ENCODE measurements around the gene OR1L1.

DNA sequence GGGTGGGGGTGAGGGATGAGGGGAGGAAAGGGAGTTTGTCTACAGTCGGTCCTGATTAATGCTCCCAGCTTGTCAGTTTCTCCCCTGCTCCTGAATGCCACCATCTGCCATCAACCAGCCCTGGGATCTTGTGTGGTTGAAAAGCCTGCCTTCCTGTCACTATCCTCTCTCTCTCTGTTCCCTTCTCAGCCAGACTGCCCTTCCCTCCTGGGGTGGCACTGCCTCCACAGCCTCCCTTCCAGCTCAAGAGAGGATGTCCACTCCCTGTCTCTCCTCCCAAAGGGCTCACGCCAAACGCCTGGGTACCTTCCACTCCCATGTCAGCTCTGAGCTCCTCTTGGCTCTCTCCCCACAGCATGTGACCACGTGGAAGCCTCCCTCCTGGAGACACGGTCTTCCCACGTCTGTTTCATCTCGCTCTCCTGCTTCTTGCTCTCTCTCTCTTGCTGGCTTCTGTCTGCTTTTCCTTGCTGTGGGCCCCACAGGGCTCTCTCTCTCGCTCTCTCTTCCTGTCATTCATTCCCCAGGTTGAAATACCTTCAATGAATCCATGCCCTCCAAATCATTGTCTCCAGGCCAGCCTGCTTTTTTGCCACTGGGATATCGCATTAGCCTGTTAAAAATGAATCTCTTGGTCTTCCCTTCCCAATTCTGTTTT, 186.2 kb downstream of the DAB2IP start:
- PRO-cap, 2 experiments, result no peak in any of the 2 experiments

GRCh38 chr9:121884686-121884896, 208.5 kb downstream of the TTLL11 start:
- PRO-cap, 2 experiments, result no peak in any of the 2 experiments

DNA sequence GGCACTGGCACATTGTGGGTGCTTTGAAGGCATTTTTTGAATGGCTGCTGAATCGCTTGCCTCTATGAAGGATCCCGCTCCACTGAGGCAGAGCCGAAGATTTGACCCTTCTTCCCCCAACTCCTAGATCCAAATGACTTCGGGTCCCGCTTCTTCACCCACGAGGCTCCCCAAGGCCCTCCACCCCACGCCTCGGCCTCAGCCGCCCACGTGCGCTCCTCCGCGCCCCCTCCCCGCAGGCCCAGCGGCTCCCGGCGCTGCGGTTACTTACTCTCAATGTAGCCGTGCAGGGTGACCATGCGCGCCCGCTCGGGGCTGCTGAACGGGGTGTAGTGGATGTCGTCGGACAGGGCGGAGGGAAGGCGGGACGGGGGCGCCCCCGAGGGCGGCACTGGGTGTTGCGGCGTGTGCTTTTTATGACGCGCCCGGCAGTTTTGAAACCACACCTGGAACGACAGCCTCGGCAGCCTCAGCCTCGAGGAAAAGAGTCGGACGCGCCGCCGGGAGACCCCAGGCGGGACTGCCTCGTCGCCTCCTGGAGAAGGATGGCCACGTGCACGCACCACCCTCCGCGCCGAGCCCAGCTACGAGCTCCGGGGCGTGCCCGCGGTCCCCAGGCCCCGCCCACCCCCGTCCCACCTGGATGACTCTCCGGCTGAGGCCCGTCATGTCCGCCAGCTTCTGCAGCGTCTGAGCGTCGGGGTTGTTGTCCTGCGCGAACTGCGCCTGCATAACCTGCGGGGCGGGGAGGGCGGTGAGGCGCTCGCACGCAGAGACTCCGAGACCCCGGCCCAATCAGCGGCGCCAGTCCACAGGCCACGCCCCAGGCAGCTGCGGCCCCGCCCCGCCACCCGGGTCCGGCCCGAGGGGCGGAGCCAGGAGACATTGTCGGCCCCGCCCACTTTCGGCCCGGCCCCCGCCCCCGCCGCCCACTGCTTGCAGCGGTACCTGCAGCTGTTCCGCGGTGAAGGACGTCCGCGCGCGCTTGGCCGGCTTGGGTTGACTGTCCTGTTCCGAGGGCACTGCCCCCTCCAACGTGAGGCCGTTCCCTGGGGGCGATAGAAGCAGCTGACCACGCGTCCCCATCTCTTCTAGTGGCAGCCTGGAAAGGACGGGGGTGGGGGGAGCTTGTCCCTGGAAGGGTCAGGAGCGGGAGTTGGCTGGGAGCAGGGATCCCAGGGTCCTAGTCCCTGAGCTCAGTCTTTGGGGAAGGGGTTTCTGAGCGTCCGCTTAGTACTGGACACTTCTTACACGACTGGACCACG, 15.0 kb downstream of the LHX6 start:
- PRO-cap, 2 experiments, result peak in 2 of 2 experiments; most common minus-strand start position 722 of the sequence (in 2)

DNA sequence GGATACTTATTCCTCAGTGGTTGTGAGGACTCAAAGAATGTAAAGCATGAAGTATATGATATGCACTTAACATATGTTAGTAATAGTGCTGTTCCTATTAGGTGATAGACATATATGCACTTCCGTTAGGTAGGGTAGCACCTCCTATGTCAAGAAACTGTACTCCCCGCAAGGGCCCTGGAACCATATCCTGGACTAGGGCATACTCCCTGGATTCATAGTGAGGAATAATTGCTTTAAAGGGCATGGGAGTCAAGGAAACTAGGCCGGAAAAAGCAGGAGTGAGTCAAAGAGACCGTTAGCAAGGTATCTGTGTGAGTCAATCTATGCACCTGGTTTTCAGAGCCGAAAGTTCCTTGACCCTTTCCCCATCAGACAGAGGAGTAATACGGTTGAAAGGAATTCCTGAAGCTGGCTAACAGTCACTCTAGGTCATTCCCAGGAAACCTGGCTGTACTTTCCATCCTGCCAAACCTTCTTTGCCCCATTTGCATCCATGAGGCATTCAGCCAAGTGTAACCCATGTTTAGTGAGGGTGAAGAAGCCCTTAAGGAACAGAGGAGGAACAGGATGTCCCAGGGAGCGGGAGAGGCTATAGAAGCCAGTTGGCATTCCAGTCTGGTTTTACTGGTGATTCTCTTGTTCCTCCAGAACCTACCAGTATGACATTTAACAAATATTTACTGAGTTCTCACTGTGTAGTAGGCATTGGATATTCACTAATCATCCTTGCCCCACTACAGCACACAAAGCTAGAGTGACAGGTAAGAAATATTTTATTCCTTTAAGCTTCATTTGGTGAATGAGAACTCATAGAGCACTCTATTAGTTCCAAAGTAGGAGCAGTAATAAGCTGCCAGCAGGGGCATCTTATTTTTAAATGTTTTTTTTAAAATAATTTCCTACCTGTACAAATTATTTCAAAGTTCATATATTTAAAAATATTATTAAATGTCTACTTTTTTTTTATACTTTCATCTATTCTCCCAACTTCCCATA, 16.1 kb downstream of the RBM18 start:
- PRO-cap, 2 experiments, result no peak in any of the 2 experiments

DNA sequence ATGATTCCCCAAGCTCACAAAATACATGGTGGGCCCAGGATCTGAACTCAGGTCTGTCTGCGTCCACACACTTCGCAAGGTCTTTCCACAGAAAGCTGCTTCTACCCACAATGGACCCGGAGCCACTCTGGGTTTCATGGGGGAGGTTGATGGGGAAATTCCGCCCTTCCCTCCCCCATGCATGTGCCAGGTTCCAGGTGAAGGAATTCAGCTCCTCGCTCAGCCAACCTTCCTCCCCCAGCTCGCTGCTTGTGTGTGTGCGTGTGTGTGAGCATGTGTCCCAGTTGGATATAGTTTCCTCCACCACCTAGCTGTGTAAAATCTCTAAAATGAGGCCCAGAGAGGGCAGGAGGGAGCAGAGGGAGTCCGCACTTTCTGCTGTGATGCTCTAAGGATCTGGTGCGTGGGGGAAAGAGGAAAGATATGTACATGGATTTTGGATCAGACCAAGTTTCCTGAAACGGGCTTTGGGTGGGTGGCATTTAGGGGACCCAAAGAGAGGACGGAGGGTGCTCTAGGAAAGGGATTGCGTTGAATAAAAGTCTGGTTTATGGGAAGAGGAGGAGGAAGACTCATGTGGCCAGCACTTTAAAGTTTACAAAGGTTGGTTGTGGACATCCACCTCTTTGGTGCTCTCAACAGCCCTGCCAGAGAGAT, 1.1 kb downstream of the PTGS1 start:
- PRO-cap, 2 experiments, result no peak in any of the 2 experiments

DNA sequence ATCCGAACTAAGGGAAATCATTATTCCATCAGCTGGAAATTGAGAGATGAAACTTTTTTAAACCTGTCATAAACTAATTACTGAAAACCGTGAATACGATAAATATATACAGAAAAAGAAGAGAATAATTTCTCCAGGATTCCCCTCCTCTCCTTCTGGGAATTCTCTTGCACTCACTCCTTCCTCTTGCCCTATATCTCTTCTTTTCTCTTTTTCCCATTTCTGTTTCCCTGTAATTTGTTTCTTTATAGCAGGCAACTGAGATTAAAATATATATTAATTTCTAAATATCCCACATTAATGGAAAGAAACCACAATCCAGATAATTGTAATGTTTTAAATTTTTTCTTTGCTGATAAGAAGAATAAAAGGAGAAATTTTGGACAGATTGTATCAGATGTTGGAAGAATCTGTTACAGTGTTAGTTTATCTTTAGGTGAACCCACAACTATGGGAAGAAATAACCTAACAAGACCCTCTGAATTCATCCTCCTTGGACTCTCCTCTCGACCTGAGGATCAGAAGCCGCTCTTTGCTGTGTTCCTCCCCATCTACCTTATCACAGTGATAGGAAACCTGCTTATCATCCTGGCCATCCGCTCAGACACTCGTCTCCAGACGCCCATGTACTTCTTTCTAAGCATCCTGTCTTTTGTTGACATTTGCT, at the start of gene OR1L1:
OR1L1 (plus strand) TSS at position 451 of the 667 bp plus-strand sequence.
- PRO-cap, 2 experiments, result no peak in any of the 2 experiments

GRCh38 chr9:122930472-122930971, 790 bp downstream of the ZBTB26 start:
- PRO-cap, 2 experiments, result no peak in any of the 2 experiments

GRCh38 chr9:122959911-122960280, 19.1 kb downstream of the RABGAP1 start:
- PRO-cap, 2 experiments, result no peak in any of the 2 experiments

DNA sequence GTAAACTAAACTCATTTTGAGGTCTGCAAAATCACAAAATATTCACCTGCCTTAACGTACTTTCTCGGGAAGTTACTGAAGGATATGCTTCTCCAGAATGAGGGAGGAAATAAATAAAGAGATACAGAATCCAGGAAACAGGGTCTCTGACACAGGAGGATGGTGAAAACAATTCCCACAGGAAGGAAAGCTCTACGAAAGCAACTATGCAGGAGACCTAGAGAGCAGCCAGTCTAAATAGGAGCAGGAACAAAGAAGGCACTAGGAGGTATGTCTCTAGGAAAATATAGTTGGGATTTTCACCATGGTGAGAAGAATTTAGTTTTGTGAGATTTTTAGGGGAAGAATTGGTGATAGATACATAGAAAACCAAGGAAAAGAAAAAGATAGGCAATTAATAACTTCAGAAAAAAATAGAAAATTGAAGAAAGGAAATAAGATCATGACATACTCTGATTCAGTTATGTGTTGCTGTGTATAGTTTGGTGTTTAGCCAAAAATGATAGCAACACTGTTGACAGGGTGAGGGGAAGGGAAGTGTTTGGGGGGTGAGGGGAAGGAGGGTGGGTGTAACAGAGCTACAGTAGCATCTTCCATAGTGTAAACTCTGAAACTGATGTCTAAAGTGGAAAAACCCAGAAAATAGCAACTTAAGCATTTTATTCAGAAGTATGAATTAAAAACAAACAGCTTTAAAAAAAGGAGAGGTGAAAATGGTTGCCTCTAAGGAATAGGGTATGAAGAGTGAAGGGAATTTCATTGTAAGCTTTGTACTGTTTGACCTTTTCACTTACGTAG, 9.8 kb downstream of the GPR21 start:
- PRO-cap, 2 experiments, result no peak in any of the 2 experiments

GRCh38 chr9:123069984-123070672, 36.7 kb downstream of the GPR21 start:
- PRO-cap, 2 experiments, result no peak in any of the 2 experiments

DNA sequence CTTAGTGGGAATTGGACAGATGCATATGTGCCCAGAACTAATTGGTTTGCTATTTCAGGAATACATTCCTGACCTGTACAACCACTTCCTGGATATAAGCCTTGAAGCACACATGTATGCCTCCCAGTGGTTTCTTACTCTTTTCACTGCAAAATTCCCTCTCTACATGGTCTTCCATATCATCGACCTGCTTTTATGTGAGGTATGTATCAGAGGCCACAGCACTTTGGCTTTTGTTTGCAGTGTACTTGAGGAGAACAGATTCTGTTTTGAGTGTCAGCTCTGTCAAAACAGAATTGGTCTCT, 40.7 kb downstream of the GPR21 start:
- PRO-cap, 2 experiments, result no peak in any of the 2 experiments

GRCh38 chr9:123225101-123225717, 43.2 kb downstream of the STRBP start:
- PRO-cap, 2 experiments, result no peak in any of the 2 experiments

DNA sequence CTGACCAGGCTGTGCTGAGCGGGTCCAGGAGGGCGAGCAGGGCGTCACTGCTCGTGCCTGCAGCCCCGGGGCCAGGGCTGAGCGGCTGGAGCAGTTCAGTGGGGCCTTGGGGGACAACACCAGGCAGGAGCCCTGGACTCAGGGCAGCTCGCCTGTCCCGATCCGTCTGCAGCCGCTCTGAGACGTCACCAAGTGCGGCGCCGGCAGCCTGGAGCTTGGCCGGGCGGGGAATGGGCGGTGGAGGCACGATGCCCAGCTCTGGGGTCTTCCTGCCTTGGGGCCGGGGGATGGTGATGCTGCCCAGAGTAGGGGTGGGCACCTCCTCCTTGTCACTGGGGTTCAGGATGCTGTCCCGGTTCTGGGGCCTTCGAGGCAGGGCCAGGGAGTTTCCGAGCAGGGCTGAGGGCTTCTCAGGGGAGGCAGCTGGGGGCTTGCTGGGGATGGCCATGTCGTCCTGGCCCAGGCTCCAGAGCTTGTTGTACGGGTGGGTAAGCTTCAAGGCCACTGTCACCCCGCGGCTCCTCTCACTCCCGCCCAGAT, 26.2 kb downstream of the CRB2 start:
- PRO-cap, 2 experiments, result no peak in any of the 2 experiments

DNA sequence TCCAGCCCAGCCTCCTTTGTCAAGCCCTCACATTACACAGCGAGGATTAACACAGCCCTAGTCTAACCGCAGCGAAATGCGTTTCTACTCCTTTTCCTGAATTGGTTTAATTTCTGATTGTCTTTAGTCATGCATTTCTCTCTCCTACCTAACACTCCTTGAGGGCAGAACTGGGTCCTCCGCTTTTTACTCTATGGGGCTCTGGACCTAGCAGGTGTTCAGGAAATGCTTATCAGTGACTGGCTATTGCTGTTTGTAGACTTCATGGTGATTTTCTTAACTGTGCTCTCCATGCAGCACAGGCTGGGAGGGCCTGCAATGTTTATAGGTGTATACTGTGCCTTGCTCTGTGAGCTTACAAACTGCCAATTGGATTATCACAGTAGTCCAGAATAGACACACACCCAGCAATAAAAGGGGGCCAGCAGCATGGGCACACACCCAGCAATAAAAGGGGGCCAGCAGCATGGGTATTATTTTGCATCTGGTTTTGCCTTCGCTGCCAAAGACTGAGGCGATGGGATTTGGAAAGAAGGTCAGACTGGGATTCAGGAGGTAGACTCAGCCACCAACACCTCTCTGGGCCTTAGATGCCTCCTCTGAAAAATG, 99.9 kb downstream of the CRB2 start:
- PRO-cap, 2 experiments, result no peak in any of the 2 experiments

GRCh38 chr9:123608257-123608566, 252.2 kb downstream of the CRB2 start:
- PRO-cap, 2 experiments, result no peak in any of the 2 experiments

DNA sequence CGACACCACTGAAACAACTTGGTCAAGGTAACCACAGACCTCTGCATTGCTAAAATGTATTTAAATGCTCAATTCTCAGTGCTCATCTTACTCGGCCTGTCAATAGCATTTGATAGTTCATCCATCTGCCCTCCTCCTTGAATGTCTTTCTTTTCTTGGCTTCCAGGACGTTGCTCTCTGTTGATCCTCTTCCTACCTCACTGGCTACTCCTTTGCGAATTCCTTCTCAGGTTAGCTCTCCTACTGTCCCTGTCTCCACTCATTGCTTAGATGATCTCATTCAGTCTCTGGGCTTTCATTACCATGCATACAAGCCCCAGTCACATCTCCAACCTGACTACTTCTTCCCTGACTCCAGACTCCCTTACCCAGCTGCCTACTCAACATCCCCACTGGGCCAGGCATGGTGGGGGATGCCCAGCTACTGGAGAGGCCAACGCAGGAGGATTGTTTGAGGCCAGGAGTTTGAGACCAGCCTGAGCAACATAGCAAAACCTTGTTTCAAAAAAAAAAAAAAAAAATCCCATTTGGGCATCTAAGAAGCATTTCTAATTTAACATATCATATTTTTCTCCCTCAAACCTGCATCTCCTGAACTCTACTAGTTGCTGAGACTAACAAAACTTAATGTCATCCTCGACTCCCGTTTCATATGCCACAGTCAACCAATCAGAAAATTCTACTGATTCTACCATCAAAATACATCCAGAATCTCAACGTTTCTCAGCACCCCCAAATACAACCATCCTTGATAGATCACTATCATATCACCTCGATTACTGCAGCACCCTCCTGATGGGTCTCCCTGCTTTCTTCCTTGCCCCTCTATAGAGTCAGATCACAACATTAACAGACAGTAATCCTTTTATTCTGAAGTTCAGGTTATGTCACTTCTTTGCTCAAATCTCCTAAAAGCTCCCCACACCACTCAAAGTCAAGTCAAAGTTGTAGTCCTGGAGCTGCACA, 47.8 kb downstream of the DENND1A start:
- PRO-cap, 2 experiments, result no peak in any of the 2 experiments

GRCh38 chr9:124273395-124274231, 15.9 kb downstream of the NEK6 start:
- PRO-cap, 2 experiments, result no peak in any of the 2 experiments

- PRO-cap, 2 experiments, result no peak in any of the 2 experiments
Observed at GRCh38 chr9:124279967-124280916, 22.5 kb downstream of the NEK6 start.

DNA sequence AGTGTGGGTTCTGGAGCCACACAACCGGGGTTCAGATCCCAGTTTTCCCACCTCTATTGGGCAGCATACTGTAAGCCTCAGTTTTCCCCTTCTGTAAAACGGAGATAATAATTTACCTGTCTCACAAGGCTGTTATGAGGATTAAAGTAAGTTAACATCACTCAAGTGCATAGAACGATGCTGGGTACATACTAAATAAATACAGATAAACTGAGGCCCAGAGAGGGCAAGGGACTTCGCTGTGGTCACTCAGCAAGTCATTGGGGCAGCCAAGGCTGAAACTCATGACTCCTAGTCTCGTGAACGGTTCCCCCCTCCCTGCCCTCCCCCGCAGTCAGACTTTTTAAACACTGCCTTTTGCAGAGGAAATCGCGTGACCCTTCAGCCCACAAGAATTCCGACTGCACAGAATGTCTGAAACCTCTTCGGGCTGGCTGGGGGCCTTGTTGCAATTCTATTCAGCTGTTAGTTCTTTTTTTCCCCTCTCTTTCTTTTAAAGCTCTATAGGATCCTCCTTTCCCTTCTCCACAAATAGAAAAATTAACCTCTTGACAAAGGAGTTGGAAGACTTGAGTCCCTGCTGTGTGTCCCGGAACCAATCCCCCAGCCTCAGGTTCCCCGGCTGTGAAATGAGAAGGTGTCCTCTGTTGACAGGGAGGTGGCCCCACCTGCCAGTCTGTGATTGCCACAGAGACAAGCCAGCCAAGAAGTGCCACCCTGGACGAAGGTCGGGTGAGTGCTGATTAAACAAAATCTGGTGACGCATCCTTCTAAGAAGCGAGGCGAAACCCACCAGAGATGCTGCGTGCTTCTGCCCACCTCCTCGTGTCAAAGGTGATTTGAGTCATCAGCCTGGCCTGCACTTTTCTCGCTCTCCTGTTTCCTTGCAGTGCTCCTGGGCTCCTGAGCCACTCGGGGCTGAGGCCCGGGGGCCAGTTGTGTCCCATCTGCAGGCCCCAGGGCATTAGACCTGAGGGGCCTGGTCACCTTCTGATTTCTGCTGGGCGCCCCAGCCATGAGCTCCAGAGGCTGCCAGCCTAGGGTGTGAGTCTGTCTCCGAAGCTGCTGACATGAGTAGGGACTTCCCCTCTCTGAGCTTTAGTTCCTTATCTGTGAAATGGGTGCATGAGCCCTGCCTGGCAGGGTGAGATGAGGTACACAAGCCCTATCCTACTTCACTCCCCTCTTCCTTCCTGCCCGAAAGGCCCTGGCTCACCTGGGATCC, 28.4 kb downstream of the NEK6 start:
- PRO-cap, 2 experiments, result peak in 1 of 2 experiments; most common plus-strand start position 887 of the sequence (in 1); most common minus-strand start position 680 of the sequence (in 1)

DNA sequence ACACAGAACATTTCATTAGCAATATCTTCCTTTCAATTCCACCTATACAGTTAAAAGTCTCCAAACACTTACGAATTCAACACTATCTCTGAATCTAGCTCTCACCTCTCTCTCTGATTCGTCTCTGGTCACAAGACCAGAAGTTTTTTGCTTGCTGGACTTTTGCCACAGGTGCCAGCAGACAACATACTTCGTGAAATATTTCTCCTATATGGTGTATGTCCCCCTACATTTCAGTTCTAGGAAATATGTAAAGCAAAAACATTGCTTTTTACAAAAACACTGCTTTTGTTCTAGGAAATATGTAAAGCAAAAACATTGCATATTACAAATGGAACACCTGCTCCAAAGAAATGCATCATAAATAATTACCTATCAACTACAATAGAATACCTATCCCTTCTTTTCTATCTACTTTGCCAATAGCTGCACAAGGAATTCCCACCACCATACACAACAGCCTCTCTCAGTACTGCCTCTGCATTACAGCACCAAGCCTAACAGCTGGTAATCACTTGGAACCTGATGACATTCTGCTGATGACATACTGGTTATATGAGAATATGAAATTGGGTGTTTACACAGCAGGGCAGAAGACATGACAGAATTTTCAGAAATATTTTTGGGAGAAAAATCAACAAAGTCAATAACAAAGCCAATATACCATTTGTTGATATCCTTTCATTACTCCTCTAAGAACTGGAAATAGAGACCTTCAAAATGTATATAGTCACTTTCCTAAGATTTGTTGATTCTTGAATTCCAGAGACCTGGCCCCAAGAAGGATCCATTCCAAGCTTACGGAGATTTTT, 43.3 kb downstream of the PSMB7 start:
- PRO-cap, 2 experiments, result no peak in any of the 2 experiments